Endodermal cell (in vitro differentiated cells): ENCODE results near the genes TEX49 and DDN.

DNA sequence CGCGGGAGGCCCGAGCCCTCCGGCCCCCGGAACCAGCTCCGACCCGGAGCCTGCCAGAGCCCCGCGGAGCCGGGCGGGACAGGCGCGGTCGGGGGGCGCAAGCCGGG lies 326 bp downstream of the HDAC7 start:
- PRO-cap = no peak

DNA sequence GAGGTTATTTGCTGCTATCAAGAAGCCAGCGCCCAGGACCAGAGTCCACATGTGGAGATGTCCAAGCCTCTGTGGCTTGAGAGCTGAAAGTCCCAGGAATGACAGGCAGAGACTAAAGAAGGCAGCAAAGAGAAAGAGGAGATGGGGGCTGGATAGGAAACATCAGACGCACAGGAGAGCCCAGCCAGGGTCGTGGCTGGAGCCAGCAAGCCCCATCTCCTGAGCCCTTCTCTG lies 22.6 kb downstream of the VDR start:
- PRO-cap = no peak

DNA sequence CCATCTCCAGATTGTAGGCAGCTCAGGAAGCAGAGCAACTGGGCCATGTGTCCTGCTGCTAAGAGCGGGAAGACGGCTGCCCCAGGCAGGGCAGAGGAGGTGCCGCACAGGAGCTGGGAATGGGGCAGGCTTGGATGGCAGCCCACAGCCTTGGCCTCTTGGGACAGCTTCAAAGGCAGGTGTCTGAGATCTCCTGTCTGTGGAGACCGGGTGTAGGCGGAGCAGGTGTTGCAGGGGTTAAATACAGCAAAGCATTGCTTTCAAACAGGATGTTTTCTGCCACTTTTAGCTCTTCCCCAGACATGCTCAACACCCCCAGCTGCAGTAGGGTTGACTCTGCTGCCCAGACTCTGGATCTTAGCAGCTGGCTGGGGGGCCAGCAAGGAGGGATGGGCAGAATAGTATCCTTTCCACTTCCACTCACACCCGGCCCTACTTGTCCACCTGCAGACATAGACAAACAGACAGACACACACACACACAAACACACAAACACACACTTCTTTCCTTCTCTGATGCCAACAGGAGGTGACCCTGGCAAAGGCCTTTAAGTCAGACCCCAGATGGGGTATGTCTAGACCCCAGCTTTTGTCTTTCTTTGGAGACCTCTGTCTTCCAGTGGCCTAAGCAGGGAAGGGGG lies 21.5 kb downstream of the VDR start:
- PRO-cap = no peak

DNA sequence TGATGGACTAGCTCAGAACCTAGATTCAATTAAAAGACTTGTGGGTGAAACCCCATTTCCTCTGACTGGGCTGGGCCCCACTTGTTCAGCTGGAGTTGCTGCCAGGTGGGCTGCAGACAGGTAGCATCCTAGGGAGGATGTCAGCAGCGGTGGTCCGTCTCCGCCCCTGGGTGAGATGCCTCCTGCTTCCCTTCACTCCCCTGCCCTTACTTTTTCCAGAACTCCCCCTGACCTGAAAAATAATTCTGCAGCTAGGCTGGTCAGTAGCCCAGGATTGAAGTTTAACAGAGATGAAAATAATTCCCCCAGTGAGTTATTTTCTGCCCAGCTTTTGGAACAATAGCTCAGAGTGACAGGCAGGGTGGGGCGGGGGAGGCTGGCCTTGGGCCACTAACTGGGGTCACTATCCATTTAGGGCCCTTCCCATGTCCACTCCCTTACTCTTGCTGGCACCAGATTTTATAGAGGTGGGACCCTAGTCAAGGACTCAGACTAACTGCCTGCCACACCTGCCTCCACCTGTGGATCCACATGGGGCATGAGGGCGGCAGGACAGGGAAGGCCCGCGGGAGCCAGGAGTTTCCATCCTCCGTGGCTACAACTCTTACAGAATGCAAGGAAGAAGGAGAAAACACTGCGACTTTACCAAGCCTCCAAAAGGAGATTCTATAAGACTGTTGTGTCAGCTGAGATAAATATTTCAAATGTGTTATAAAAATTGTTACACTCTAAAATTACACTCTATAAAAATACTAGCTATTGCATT lies 10.2 kb downstream of the VDR start:
- PRO-cap = no peak

GRCh38 chr12:47912367-47912875 lies 7.6 kb upstream of the VDR start:
- PRO-cap = no peak

DNA sequence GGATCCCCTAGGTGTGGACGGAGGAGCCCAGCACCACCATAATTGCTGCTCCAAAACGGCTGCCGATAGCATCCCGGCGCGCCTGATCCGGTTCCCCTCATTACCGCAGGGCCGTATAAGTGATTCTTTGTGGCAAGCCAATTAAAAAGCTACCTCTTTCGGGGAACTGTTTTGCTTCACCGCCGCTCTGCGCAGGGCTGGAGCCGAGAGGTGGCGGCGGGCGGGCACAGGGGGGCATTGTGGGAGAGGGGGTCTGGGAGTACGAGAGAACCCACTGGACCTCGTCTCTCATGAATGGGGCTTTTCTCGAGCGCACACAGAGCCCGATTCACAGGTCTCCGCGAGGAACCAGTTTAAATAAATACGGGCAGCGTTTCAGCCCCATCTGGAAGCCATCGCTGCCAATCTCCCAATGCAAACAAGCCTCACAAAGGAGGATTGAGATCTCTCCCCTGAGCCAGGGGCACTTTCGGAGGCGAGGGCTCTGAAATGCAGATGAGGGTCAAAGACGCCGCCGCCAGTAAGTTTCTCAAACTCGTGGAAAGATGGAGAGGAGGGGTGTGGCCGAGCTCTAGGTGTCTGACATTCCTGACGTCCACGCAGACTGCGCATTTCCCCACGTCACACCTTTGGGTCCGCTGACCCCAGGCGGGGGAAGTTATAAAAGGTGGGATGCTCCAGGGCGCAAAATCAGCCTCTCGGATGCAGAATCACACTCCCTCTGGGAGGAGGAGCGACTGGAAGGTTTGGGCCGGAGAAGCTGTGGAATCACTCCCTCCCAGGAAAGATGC lies 2.3 kb downstream of the COL2A1 start:
- PRO-cap = no peak

GRCh38 chr12:48182841-48183392 lies 527 bp upstream of the CCDC184 start:
- PRO-cap = no peak

- PRO-cap = no peak
These were observed 34.1 kb upstream of the OR10AD1 start for GRCh38 chr12:48237200-48237674.

DNA sequence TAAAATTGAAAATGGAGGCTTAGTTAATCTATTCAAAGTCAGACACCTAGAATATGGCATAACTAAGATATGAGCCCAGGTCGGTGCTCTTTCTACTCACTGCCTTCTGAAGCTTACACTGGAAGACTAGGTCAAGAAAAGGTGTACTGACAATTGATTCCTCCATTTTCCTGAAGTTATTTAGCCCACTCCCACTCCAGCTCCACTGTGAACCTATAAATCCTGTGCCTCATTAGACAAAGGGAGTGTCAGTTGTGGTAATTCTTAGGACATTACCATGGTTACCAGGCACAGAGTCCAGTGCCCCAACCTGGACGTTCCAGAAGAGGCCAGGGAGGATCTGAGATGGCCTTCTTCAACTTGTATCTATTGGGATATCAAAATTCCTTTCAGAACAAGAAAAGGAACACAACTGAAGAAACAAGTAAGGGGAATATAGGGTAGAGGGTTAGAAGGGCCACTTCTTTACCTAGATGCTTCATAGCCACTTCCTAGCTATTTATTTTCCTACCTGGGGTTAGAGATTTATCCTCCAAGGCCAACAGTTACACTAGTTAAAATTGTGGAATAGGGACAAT lies at the start of gene TEX49:
Gene TEX49 (plus strand): TSS at position 300 of the 578 bp plus-strand sequence.
- PRO-cap = no peak

DNA sequence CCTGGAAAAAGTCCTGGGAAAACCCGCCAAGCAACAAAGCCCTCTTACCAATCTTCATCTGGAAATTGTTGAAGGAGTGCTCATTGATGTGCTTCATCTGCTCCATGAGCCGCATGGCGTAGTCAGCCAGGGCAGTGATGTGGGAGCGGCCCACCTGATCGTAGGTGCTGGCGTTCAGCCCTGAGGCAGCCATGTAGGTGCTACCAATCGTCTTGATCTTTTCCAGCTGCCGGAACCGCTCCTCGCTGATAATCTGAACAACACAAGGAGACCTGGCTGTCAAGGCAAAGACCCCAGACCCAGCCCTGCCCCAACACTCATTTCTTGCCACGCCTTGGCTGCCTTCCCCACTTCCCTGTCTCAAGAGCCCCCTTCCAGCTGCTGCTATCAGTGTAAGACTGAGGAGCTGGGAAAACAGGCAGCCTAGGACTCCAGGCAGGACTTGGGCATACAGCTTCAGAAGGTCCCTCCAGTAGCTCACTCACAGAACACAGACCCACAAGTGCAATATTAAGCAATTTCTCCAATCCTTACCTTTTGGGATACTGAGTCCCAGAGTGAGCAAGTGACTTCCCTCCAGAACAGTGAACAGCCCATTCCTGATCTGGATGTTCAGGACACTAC lies 18.1 kb downstream of the ADCY6 start:
- PRO-cap = no peak

DNA sequence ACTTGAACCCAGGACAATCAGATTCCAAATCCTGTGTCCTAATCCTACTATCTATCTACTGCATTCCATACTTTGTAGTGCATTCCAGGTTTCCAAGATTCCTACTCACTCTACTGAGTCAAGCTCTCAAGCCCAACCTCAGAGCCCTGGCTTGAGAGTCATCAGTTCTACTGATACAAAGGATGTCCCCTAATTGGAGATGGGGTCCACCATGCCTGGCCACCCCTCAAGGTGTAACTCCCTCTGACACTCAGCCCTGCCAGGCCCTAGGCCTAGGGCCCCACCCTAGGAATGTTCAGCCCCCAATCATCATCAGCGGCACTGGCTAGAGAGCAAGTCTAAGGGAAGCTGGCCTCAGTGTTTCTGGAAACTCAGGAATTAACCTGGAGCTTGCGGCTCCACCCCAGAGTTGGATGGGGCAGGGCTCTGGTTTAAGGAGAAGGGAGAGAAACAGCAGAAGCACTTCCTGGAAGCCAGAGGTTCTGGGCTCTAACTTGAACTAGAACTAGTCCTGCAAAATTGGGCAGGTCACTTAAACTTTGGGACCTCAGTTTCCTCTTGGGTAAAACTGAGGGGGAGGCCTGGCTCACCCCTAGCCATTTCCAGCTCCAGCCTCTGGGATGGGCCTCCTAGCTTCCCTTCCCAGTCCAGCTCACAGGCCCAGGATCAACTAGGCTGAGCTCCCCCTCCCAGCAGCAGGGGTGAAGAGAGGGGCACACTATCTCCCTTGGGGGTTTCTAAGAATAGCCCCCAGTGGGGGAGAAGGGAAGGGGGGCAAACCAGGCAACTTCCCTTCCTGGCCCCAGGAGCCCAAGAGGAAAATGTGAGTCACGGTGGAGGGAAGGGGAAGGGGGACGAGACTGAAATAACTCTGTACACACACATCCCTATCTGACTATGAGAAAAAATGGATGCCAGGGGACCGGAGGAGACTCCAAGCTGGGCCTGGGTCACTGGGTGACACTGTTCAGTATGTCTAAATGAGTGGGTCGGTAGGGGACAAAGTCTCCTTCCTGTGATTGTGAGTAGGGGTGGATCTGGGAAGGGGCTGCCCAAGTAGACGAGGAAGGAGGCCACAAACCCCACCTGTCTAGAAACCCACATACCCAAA lies 9.2 kb downstream of the ADCY6 start:
- PRO-cap = no peak

DNA sequence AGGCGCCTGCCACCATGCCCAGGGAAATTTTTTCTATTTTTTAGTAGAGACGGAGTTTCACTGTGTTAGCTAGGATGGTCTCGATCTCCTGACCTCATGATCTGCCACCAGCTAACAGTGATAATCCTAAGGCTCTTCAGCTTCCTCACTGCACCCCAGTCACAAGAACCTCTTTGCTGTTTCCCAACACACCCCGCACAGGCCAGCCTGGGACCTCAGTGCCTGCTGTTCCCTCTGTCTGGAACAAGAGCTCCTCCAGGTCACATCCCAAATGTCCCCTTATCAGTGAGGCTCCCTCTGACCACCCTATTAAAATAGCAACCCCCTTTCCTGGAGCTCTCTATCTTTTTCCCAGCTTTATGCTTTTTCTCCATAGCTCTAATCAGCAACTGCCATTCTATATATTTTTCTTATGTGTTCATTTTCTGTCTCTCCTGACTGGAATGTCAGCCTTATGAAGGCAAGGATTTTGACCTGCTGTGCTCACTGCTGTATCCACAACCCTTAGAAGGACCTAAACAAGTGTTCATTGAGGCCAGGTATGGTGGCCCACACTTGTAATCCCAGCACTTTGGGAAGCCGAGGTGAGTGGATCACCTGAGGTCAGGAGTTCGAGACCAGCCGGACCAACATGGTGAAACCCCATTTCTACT lies 4.0 kb downstream of the ADCY6 start:
- PRO-cap = no peak

- PRO-cap = no peak
These were observed 6.7 kb upstream of the ADCY6 start for GRCh38 chr12:48795443-48796185.

- PRO-cap = unidirectional peak, minus-strand start at chr12:48816060
These were observed 2.5 kb upstream of the CACNB3 start for GRCh38 chr12:48815806-48816250.

GRCh38 chr12:48995199-48996271 lies 3.6 kb downstream of the DDN start:
- PRO-cap = unidirectional peak, minus-strand start at chr12:48995501

DNA sequence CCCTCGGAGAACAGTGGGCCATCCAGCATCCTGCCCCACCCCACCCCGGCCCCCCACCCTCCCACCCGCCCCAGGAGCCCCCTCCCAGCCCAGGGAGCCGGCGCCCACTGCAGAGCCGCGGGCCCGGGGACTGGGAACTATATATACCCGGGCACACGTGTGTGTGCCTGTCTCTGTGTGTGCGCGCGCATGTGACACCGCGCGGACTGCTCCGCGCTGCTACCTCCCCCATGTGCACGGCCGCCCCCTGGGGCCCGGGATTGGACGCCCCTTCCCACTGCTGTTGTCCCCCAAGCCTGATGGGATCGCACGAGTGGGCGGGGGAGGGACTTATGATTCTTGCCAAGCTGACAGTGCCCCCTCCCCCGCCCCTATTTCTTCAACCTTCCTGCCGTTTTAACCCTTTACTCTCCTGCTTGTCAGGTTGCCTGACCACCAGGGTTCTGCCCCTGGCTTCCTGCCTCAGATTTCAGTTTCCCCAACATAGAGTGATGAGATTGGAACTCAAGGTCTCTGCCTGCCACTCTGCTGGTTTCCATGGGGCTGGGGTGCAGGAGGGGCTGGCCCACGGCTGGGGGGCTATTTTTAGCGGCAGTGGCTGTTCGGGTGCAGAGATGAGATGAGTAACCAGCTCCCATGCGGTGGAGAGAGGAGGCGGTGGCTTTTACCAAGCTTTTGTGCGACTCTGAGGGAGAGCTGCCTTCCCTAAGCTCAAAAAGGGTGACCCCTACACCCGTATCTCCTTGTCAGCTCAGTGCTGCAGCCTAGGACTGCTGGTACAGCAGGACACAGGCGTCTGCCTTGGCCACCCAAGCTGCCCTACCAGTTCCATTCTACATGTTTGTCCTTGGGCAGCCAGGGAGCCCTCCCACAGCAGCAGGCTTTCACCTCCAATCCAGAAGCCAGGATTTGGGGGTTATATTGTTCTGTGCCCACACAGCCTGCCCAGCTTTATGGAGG lies at the start of gene DDN:
Gene DDN (minus strand): TSS at position 117 of the 960 bp plus-strand sequence.
- PRO-cap = no peak

DNA sequence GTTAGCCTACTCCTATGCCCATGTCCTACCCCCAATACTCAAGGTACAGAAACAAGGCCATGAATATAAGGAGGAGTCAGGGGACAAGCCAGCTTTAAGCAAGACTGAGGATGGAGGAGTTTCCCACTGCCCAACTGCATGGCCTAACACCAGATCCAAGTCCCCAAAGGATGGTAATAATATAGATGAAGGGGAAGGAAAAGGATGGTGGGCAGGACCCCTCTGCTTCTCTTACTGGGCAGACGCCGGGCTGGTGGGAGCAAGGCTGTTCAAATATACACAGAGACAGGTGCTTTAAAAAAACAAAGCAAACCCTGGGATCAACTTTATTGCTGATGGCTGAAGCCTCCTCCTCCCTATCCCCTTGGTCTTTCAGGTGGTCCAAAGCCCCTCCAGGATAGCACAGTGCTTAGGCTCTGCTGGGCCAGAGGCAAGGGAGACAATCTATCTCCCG lies 2.3 kb upstream of the DHH start:
- PRO-cap = no peak

GRCh38 chr12:49109708-49110399 lies 793 bp downstream of the LMBR1L start:
- PRO-cap = bidirectional peak, plus-strand start at chr12:49110314, minus-strand start at chr12:49110015

- PRO-cap = no peak
These were observed 2.6 kb downstream of the TUBA1B start for GRCh38 chr12:49128438-49129226.

DNA sequence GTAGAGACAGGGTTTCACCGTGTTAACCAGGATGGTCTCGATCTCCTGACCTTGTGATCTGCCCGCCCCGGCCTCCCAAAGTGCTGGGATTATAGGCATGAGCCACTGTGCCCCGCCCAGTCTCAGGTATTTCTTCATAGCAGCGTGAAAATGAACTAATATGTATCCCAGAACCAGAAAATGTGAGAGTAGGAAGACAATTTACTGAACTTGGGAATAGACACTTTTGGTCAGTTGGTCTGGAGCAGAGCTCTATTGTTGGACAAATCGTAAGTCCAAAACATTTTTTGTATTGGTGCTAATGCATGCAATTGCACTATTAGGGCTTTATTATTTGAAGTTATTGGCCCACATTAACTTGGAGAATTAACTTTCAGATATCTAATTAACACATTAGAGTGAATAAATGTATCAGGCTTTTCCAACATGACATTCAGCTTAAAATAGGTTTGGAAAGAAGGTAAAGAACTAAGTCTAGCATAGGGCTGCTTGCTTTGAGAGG lies 5.3 kb downstream of the TUBA1A start:
- PRO-cap = no peak